Epithelial cell of alveolus of lung (primary cell): ENCODE measurements around a stretch of chr6.

DNA sequence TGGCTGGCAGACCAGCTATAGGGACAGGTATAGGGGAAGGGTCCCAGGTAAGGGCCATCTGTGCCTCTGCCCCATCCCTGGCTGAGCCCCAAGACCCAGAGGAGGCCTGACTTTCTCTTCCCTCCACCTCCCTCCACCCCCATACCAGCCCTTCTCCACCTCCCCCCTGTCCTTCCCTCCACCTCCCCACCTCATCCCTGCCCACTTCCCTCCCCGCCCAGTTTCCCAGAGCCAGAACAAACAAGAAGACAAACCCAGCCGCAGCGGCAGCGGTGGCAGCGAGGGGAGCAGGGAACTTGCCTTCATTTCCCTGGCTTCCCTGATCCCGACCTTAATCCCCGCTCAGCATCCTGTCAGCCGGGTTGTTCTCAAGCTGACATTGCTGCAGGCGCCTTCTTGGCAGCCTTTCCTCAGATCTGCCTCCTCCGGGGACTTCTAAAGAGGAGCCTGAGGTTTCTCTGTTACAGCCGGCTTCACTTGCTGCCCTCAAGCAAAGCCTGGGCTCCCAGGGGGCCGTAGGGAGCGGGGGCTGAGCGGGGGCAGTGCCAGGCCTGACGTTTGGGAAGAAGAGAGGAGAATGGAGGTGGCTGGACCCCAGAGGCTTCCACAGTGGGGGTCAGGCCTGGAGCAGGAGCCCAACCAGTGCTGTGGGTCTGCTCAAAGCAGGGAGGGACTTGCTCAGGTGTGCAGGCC is 18.1 kb upstream of the FOXP4 start:
- RAMPAGE, long total RNA: no peak
- RRBS: 6% methylated on average over 3 of the region's 15 CpGs

- RAMPAGE, long total RNA: no peak
- RRBS: 18% methylated on average over 2 of the region's 13 CpGs
These were observed 911 bp upstream of the FOXP4 start for GRCh38 chr6:41545303-41545636.

DNA sequence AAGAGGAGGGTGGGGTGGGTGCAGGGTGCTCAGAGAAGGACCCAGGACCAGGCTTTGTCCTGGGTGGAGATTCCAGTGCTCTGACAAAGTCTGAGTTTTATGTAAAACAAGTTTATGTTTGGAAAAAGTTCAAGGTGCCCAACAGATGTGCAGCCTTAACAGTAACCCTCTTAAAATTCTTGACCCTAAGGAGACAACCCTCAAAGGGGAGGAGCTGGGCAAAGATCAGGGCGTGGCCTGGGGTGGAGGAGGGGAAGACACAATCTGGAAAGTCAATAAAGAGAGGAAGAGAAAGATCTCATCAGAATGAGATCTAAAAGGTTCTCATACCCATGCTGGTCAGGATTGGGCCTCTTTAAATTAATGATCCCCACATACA is 32.8 kb downstream of the FOXP4 start:
- RAMPAGE, long total RNA: no peak
- RRBS: no CpG with 5 or more reads among the region's 1 CpG

DNA sequence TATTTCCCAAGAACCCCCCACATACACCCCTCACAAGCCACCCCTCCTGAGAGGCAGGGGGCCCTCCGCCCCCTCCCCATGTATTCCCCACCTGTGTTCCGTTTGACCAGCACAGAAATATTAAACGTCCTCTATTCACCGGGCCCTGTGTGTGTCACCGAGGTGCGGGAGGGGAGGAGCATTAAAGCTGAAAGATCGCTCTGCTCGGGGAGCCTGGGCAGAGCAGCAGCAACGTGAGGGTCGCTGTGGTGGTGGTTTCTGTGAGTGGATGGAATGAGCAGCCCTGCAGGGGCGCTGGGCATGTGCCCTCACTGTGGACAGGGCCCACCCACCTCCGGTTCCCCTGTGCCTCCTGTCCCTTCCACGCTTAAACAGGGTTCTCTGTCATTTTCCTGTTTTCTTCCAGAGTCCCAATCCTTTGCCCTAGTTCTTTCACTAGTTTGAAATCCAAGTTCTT is 37.8 kb upstream of the MDFI start:
- RAMPAGE, long total RNA: no peak
- RRBS: no CpG with 5 or more reads among the region's 13 CpGs

GRCh38 chr6:41698005-41698724 is 37.2 kb downstream of the TFEB start:
- RAMPAGE, long total RNA: no peak
- RRBS: no CpG with 5 or more reads among the region's 14 CpGs

DNA sequence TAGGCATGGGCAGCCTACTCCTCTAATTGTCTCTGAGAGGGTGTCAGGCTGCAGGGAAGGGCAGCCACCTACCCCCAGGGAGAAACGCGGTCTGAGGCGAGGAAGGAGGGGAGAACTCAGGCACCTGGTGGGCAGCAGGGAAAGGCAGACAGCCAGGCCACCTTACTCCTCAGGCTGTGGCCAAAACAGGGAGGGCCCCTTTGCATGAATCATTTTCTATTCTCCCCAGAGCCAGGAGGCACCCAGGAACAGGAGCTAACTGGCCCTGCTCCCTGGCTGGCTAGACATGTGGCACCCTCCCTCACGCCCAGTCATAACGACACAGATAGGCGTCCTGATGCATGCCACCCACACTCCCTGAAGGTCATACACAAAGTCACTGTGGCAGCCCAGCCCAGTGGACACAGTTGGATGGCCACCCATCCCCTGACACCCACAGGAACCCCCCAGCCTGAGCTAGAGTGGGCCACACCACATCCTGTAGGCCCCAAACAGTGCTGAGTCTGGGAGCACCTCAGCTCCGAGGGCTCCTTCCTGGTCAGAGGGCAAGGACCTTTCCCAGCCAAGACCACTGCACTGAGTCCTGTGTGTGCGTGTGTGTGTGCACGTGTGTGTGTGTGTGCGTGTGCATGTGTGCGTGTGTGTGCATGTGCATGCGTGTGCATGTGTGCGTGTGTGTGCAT is 21.8 kb downstream of the TFEB start:
- RAMPAGE, long total RNA: no peak
- RRBS: no CpG with 5 or more reads among the region's 13 CpGs

DNA sequence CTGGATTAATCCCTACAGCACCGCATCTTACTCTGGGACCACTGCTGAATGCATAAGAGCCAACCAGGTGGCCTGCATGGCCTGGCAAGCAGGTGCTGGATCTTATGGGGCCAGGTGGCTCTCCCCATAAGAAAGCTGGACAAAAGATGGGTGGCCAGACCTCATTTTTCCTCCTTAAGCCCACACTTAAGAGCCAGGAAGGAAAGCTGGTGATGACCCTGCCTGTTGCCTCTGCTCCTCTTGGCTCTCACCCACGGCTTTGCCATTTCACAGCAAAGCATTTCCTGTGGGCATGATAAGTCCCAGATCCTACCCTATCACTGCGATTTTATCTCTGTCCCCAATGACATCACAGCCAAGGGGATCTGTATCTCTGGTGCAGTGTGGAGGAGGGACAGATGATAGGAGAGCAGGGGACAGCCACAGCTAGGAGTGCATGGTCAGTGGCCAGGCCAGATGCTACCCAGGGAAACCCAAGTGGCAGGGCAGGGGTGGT is 5.0 kb downstream of the TFEB start:
- RAMPAGE, long total RNA: no peak
- RRBS: no CpG with 5 or more reads among the region's 3 CpGs

GRCh38 chr6:41767094-41767875 is 12.4 kb downstream of the FRS3 start:
- RAMPAGE, long total RNA: no peak
- RRBS: no CpG with 5 or more reads among the region's 12 CpGs

DNA sequence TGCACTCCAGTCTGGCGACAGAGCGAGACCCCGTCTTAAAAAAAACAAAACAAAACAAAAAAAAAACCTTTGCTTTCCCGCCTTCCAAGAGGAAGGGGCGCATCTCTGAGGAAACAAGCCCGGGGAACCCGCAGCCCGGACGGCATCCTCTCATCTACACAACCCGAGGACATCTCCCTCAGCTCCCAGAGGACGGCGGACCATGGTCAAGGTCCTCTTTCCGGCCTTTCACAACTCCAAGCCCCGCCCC is 281 bp downstream of the MED20 start:
- RAMPAGE, long total RNA: no peak
- RRBS: 2% methylated on average over 6 of the region's 14 CpGs

- RAMPAGE, long total RNA: no peak
- RRBS: no CpG with 5 or more reads among the region's 2 CpGs
These were observed 118 bp downstream of the MED20 start for GRCh38 chr6:41920983-41921059.

DNA sequence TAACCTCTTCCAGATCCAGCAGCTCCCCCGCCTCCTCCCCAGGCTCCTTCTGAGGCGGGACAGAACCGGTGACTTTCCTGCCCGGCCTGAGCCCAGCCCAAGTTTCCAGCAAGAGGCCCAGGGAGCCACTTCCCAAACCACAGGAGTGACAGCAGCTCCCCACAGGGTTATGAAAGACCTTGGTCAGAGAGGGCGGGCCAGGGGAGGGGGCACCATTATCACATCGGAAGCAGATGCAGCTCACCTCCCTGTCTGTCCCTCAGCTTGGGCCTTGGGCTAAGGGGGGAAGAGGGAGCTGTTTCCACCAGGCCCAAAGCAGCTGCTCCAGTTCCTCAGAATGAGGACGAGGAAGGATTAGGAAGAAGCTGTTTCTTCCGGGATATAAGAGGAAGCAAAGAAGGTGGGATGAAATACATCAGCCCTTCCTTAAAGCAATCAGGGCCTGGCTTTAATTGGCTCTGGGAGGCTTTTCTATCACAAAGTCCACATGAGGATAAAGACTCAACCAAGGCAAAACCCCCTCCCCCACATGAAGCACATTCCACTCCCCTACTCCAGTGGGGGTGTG is 2.1 kb downstream of the CCND3 start:
- RAMPAGE, long total RNA: no peak
- RRBS: no CpG with 5 or more reads among the region's 8 CpGs

GRCh38 chr6:42025311-42025919 is 24.9 kb upstream of the TAF8 start:
- RAMPAGE, long total RNA: no peak
- RRBS: no CpG with 5 or more reads among the region's 12 CpGs

DNA sequence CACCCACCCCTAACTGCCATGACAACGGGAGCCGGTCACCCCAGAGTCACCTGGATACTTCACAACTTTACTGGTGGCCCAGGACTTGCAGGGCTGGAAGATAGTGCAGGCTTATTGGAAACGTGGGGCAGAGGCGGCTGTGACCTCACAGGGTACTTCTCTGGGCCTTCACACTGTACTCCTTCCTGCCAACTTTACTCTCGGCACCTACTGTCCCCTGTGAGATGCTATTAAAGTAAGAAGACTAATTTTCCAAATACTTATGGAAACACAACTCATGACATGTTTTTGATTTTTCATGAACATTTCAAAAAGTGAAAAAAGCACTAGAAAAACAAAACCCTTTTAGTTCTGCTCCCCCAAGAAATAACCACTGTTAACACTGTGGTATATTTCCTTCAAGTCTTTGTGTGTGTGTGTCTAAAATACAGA is 19.0 kb upstream of the TAF8 start:
- RAMPAGE, long total RNA: no peak
- RRBS: no CpG with 5 or more reads among the region's 5 CpGs

DNA sequence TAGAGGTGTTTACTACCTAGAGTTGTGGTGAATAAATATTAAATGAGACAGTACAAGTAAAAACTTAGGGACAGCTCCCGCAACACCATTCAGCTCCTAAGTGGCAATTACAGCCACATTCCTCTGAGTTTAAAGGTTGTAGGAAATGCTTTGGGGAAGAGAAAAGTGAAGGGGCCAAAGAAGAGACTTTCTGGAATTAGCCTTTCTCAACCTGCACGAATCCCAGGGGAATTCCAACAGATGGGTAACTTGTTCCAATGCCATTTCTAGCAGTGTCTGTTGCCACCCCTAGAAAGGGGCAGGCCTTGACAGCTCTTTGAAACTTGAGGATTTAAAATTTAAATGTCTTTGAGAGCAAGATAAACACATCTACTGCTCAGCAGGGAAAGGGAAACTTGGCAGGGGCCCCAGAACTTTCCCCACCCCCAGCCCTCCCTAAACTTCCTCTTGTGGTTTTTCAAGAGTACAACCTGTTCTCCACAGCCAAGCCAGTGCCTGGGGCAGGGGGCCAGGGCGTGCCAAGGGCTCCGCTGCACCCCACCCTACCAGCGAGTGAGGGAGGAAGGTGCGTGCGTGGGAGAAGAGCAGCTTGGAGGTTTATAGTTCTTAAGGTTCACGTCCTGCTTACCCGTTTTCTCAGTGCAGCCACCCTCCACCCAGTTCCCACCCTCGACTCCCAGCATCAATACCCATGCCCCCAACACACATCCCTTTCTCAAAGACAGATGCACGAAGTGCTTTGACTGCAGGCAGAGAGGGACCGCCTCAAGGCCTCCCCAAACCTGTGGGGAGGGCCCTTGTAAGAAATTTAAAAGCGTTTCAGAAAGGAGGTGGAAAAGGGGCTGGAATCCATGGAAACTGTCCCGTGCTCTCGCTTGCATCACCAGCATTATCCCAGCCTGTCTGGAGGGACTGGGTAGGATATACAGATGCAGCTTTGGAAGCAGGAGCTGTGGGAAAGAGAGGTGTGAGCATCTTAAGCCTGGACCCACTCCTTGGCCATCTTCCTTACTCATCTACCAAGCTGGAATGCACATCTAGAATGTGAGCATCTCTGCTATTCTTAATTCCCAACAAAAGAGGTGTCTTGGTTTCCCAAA is 4.6 kb upstream of the TAF8 start:
- RAMPAGE, long total RNA: no peak
- RRBS: no CpG with 5 or more reads among the region's 15 CpGs

DNA sequence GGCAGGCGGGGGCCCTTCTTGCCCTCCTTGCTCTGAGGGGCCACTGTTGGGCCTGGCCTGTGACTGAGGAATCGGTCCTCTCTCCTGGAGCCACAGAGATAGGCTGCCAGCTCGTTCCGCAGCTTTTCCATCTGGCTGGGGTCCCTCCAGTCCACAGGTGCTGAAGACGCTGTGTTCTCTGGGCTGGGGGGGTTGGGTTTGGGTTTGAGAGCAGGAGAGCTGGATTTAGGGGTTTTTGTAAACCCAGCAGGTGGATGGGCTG is 36.1 kb downstream of the C6orf132 start:
- RAMPAGE, long total RNA: no peak
- RRBS: no CpG with 5 or more reads among the region's 5 CpGs

DNA sequence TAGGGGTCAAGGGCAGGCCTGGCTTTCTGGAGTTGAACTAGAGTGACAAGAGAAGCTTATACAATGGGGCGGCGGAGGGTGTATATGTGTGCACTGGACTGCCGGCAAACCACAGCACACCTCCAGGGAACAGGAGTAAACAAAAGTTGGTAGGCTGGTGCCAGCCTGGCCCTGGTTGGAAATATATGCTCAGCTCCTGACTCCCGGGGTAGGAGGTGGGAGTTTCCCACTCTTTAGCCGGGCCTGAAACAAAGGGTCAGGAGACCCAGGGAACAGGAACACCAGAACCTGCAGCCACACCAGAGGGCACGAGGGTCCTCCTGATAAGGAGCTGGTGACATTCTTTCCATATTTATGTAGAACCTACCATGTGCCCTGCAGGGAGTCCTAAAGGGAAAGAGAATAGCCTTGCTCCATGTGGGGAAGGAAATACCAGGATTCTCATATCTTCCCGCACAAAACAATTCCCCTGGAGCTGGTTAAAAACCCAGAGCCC is 5.1 kb downstream of the C6orf132 start:
- RAMPAGE, long total RNA: no peak
- RRBS: 52% methylated on average over 2 of the region's 7 CpGs

- RAMPAGE, long total RNA: no peak
- RRBS: no CpG with 5 or more reads among the region's 3 CpGs
These were observed 3.3 kb downstream of the C6orf132 start for GRCh38 chr6:42139105-42139605.

DNA sequence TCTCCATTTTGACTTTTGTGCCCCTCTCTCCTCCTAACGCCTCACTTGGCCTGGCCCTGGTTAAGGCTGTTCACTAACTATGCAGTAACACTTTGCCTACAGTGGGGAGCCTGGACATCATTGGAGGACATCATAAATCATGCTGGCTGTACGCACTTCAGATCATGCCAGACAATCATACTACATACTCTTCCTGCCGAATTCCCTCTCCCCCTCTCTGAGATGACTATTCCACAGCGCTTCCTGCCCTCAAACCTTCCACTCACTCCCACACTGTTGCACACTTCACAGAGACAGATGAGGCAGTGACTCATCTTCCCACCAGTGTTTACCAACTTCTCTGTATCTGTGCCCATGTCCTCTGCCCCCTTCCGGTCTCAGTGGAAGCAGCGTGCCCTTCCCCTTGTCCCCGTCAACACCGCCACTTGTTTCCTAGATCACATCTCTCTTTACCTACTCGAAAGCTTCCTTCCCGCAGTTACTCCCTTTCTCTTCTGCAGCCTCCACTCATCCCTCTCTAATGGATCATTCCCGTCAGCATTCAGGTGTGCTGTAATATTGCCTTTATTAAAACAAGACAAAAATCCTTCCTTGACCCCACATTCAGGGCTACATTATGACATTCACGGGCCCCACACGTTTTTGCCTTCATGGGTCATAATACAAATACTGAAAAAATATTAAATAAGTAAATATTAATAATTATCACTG is 3.3 kb upstream of the GUCA1B start:
- RAMPAGE, long total RNA: no peak
- RRBS: no CpG with 5 or more reads among the region's 13 CpGs

DNA sequence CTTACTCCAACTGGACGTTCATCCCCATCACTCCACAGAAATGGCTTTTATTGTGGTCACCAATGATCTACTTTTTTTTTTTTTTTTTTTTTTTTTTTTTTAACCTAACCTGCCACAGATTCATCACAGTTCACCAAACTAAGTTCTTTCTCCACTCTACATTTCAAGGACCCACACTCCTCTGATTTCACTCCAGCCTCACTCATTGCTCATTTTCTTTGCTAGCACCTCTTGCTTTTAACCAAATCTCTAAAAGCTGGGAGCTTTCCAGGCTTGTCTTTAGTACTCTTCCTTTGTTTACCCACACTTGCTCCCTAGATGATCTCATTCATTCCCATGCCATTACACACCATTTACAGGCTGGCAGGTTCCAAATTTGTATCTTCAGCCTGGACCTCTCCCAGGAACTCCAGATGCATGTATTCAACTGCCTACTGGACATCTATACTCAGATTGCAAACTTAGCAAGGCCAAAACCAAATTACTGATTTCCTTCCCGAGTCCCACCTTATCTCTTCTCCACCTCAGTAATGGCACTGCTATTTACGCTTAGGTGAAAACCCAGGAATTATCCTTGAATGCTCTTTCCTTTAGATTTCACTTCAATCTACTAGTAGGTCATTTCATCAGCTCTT is 5.3 kb upstream of the GUCA1B start:
- RAMPAGE, long total RNA: no peak
- RRBS: no CpG with 5 or more reads among the region's 3 CpGs

GRCh38 chr6:42224177-42224912 is 6.7 kb upstream of the MRPS10 start:
- RAMPAGE, long total RNA: no peak
- RRBS: no CpG with 5 or more reads among the region's 10 CpGs